Skin of body (tissue), 2 donors: ENCODE measurements around the genes OR1J2 and OR1Q1.

GRCh38 chr9:121851419-121852048 is 200.1 kb downstream of the DAB2IP start:
- RAMPAGE, long total RNA = no peak

GRCh38 chr9:121852626-121853347 is 201.4 kb downstream of the DAB2IP start:
- RAMPAGE, long total RNA = no peak

DNA sequence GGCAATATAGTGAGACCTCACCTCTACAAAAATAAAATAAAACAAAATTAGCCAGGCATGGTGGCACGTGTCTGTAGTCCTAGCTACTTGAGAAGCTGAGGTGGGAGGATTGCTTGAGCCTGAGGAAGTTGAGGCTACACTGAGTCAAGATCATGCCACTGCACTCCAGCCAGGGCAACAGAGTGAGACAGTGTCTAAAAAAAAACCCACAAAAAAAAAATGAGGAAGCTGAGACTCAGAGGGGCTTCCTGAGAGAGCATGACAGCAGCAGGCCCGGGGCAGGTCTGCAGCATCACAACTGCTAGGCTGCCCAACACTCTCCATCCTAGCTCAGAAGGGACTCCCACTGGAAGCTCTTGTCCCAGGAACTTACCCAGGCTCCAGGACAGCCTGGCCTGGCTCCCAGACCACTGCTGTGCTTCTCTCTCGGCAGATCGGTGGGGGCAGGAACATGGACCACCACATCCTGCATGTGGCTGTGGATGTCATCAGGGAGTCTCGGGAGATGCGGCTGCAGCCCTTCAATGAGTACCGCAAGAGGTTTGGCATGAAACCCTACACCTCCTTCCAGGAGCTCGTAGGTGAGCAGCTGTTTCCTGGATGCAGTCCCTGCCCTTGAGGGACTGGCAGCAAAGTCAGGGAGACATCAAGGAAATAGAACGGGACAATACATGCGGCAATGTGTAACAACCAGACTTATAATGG is 19.1 kb downstream of the PTGS1 start:
- RAMPAGE, long total RNA = no peak

DNA sequence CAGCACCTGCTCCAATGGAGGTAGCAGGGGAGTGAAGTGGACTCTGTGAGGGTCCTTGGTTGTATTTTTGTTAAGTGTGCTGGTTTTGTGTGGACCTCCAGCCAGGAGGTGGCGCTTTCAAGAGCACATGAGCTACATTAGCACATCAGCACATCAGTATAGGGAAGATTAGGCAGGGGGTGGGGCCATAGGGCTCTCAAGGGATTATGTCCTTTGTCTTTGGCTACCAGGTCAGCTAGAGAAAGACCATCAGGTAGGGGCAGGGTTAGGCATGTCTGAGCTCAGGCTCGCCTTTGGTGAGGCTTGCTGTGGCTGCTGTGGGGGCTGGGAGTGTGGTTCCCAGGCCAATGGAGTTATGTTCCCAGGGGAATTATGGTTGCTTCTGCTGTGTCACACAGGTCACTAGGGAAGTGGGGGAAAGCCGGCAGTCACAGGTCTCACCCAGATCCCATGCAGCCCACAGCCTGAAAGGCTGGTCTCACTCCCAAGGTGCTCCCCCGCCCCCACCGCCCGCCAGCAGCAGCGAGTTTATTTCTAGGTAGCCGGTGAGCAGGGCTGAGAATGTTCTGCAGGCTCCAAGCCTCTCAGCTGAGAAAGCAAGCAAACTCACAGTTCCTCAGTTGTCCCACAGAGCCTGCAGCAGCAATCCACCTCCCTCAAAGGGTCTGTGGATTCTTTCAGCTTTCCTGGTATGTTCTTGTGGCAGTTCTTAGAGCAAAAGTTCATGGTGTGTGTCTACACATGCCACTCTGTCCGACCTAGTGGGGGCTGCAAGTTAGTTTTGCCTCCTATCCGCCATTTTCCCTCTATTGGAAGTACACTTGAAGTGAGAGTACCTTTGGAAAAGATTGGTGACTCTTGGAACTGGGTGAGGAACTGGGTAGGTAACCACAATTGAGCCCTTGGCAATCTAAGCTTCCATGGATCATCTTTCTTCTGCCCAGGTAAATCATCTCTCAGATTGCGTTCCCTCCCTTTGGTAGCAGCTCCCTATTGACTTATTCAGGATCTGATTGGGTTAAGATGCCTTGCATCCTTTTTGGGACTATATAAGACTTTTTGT is 13.6 kb downstream of the OR1J1 start:
- RAMPAGE, long total RNA = no peak

- RAMPAGE, long total RNA = no peak
These were observed at the start of gene OR1J2 for GRCh38 chr9:122510433-122510941. TSS of gene OR1J2 (plus strand) at chr9:122510802.

GRCh38 chr9:122614379-122615018 is at the start of gene OR1Q1:
TSS of gene OR1Q1 (plus strand) at chr9:122614738.
- RAMPAGE, long total RNA = no peak

GRCh38 chr9:122815943-122816824 is 12.2 kb downstream of the PDCL start:
- RAMPAGE, long total RNA = no peak

DNA sequence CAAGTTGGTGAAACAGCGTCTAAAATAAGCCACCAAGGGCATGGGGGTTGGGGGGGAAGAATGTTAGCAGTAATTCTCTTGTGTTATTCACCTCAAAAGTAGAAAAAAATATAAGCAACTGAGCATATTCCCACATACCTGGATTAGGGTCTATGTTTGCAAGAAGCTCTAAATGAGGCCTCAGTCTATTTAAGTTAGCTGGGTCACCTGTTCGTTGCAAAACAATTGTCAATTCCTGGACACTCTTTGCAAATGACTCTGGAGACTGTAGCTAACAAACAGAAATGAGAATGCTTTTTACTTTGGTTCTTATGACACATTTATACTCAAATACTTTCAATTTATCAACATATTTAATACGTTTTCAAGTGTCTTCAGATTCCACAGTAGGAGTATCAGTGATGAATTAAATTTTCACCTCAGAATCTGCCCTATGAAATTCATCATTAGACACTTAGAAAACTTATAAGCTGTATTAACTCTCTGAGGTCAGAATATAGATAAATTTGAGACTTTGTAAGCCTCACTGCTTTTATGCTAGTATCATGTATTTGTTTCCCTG is 25.2 kb downstream of the RC3H2 start:
- RAMPAGE, long total RNA = no peak

DNA sequence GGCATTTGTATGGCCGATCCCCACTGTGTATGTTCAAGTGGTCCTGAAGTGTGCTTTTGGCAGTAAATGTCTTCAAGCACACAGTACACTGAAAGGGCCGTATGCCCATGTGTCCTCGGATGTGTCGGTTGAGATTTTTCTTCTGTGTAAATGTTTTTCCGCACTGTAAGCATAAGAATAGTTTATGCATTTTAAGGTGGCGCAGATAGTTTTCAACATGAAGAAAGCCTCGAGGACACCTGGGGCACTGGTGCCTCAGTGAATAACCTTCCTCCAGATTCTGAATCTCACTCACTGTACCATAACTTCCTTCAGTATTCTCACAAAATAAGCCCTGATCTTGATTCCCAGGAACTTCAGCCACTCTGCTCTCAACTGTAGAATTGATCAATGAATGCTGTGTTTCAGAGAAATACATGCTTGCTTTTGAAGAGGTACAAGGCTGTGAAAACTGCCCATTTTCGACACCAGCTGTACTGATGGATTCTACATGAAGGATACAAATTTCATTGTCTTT is 2.1 kb downstream of the ZBTB6 start:
- RAMPAGE, long total RNA = no peak

DNA sequence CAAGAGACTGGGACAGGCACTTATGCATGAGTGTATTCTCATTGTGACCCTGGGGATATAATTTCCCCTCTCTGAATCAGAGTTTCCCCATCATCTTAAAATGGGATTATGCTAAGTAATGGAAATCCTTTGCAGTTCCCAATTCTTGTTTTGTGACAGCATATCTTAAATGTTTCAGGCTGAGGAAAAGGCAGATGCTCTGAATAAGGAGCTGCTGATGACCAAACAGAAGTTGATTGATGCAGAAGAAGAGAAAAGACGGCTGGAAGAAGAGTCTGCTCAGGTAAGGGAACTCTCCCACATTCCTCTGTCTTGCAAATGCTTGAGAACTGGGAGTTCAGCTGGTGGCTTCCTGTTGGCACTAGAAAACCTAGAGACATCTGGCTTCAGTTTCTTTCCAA is 64.1 kb downstream of the GPR21 start:
- RAMPAGE, long total RNA = no peak

GRCh38 chr9:123109317-123110062 is 76.0 kb downstream of the GPR21 start:
- RAMPAGE, long total RNA = no peak

- RAMPAGE, long total RNA = no peak
These were observed 99.3 kb downstream of the GPR21 start for GRCh38 chr9:123132470-123133402.

GRCh38 chr9:123136043-123136748 is 102.7 kb downstream of the GPR21 start:
- RAMPAGE, long total RNA = no peak

DNA sequence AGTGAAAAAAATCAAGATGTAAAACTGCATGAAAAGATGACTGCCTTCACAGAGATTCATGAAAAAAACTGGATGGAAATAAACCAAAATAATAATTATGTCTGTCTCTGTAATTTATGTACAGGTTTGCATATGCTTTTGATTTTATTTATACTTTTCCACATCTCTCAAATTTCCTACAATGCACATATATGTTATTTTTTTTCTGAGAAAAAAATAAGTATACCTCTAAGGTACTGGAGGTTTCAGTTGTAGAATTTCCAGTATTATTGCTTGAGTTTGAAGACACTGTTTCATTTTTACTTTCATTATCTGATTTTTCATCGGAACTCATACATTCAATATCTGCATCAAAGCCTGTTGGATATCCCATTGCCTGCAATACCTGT is 105.8 kb downstream of the GPR21 start:
- RAMPAGE, long total RNA = no peak

- RAMPAGE, long total RNA = no peak
These were observed 46.2 kb downstream of the STRBP start for GRCh38 chr9:123222224-123222529.

GRCh38 chr9:123282297-123283170 is 14.1 kb upstream of the STRBP start:
- RAMPAGE, long total RNA = no peak

GRCh38 chr9:123327642-123328345 is 28.2 kb upstream of the CRB2 start:
- RAMPAGE, long total RNA = no peak

- RAMPAGE, long total RNA = no peak
These were observed 8.2 kb downstream of the CRB2 start for GRCh38 chr9:123364335-123364516.

GRCh38 chr9:123382079-123382618 is 26.2 kb downstream of the CRB2 start:
- RAMPAGE, long total RNA = no peak

DNA sequence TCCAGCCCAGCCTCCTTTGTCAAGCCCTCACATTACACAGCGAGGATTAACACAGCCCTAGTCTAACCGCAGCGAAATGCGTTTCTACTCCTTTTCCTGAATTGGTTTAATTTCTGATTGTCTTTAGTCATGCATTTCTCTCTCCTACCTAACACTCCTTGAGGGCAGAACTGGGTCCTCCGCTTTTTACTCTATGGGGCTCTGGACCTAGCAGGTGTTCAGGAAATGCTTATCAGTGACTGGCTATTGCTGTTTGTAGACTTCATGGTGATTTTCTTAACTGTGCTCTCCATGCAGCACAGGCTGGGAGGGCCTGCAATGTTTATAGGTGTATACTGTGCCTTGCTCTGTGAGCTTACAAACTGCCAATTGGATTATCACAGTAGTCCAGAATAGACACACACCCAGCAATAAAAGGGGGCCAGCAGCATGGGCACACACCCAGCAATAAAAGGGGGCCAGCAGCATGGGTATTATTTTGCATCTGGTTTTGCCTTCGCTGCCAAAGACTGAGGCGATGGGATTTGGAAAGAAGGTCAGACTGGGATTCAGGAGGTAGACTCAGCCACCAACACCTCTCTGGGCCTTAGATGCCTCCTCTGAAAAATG is 99.9 kb downstream of the CRB2 start:
- RAMPAGE, long total RNA = no peak